IMR-90 (cell line): ENCODE measurements around the genes C1orf94 and GJB3.

GRCh38 chr1:33276187-33276765 lies 20.0 kb downstream of the ZNF362 start:
- RRBS = 87% methylated on average over 23 of the region's 49 CpGs
CAGE:
- cytosol, long polyA plus RNA = no peak
- long polyA plus RNA = no peak
- nucleus, long polyA plus RNA = no peak

DNA sequence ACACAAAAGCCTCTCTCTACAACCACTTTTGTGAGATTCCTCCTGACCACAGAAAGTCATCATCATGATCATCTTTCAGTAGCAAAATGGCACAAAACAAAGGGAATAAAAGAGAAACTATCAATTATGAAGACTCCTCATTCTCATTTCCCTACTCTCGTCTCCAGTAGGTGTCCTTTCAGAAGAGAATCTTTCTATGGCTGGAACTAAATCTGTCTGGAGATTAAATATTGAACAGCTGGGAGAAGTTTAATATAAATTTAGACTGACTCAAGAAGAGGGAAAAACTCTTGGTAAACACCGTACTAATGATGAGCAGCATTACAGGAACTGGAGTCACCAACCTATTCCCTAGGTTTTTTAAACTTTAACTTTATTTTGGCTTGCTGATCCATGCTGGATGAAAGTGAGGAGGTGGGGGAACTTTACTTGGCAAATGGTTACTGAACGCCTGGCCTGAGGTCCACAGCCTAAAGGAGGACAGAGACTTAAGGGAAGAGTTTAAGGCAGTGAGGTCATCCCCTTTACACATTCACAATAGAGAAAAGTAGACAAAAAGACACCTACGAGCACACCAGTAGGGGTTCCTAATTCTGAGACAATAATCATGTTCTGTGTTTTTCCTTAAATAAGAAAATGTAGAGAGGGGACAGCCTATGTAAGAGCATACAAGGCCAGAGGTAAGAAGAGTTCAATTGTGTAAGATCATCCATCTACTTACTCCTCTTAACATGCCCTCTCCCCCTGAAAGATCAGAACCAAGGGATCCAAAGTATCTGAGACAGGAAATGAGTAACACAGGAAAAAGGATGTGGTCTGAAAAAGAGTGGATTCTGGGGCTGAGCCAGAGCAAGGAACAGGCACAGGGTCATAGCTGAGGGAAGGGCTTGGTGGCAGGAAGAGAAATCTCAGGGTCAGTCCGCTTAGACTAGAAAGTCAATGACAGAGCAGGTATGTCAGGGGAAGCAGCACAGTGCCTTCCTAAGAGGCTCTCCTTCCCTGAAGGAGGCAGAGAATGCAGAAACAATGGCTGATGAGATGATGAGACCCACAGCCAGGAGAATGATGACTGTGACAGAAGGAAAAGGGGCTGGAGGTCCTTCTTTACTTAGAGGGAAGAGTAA lies 25.8 kb upstream of the A3GALT2 start:
- RRBS = no CpG with 5 or more reads among the region's 5 CpGs
CAGE:
- cytosol, long polyA plus RNA = no peak
- long polyA plus RNA = no peak
- nucleus, long polyA plus RNA = start-site peak on the plus strand centred at position 907 of the sequence, 88 bp wide, 18 and 18 reads in 2 replicates

DNA sequence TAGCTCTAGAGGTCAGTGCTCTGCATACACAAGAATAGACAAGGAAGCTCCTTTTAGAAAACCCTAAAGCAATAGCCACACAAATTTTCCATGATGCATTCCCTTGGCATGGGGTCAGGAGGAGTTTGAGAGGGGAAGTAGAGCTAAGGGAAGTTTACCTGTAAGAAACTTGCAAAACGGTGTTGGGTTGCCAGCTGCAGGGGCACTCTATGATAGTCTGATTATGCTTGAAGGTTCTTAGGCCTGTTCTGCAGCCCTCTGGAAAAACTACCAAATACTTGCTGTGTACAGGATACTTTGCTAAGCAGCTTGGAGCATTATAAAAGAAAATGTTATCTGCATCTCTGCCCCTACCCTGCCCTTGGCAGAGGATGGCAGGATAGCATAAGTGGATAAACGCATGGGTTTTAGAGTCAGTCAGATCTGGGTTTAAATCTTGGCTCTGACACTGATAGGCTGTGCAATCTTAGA lies 39.1 kb upstream of the A3GALT2 start:
- RRBS = no CpG with 5 or more reads among the region's 2 CpGs
CAGE:
- cytosol, long polyA plus RNA = no peak
- long polyA plus RNA = no peak
- nucleus, long polyA plus RNA = no peak

- RRBS = no CpG with 5 or more reads among the region's 2 CpGs
CAGE:
- cytosol, long polyA plus RNA = no peak
- long polyA plus RNA = no peak
- nucleus, long polyA plus RNA = no peak
These were observed 43.7 kb upstream of the A3GALT2 start for GRCh38 chr1:33364651-33364996.

DNA sequence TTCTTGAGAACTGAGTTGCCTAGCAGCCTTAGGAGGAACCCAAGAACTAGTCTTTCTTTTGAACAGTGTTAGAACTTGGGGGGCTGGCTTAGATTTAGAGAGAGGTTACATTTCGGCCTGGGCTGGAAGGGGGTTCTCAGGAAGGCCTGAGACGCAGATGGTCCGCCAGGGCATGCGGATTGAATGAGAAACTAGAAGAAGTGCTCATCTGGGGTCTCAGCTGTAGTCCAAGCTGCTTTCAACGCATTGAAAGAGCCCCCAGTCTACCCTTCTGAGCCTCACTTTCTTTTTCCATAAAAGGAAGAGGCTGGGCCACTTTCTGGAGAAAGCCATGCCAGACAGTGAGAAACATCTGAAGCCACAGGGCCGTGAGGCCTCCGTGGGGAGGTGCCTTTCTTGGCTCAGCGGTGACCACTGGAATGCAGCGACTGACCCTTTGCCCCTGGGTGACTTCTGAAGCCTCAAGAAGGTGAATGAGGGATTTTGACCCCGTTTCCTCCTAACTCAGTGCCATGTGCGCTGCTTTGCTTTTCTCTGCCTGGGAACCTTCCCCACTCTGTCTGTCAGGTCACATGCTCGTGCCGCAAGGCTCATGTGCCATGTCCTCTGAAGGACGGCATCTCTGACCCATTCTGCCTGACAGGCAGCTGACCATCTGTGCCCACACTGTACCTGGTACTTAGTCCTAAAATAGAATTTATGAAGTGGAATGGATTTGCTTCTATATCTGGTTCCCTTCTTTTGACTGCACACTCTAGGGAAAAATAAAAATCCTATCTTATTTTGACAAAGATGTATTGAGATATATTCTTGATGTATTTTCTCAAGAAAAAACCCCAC lies 44.6 kb upstream of the A3GALT2 start:
- RRBS = no CpG with 5 or more reads among the region's 14 CpGs
CAGE:
- cytosol, long polyA plus RNA = no peak
- long polyA plus RNA = no peak
- nucleus, long polyA plus RNA = no peak

DNA sequence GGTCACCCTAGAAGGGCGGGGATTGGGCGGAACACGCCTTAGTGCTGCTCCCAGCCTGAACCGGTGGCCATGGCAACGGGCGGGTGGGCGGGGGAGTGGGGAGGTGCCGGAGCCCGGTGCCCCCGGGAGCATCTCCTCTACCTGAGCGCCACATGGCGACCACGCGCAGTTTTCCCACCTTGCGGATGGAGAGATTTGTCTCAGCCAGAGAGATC lies 175 bp upstream of the PHC2 start:
- RRBS = 1% methylated on average over 4 of the region's 15 CpGs
CAGE:
- cytosol, long polyA plus RNA = no peak
- long polyA plus RNA = no peak
- nucleus, long polyA plus RNA = no peak

GRCh38 chr1:33433392-33434090 lies 2.6 kb upstream of the PHC2 start:
- RRBS = no CpG with 5 or more reads among the region's 3 CpGs
CAGE:
- cytosol, long polyA plus RNA = no peak
- long polyA plus RNA = no peak
- nucleus, long polyA plus RNA = no peak

- RRBS = 98% methylated on average over 5 of the region's 11 CpGs
CAGE:
- cytosol, long polyA plus RNA = no peak
- long polyA plus RNA = no peak
- nucleus, long polyA plus RNA = no peak
These were observed 20.8 kb downstream of the ZSCAN20 start for GRCh38 chr1:33493134-33493750.

GRCh38 chr1:34176554-34177083 lies at the start of gene C1orf94:
Gene C1orf94, plus strand, starts transcription at chr1:34176907.
- RRBS = 13% methylated on average over 9 of the region's 41 CpGs
CAGE:
- cytosol, long polyA plus RNA = no peak
- long polyA plus RNA = no peak
- nucleus, long polyA plus RNA = no peak

DNA sequence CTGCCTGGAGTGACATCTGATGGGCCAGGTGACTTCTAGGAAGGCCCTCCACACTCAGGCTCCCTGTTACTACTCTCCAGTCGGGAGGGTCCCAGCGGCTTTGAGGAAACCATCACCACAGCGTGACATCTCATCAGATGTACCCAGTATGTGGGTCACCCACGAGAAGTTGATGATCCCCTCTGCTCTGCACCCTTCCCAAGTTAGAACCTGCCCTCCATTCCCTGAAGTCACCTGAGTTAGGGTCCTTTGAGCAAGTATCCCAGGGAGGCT lies 201.5 kb downstream of the C1orf94 start:
- RRBS = no CpG with 5 or more reads among the region's 4 CpGs
CAGE:
- cytosol, long polyA plus RNA = no peak
- long polyA plus RNA = no peak
- nucleus, long polyA plus RNA = no peak

DNA sequence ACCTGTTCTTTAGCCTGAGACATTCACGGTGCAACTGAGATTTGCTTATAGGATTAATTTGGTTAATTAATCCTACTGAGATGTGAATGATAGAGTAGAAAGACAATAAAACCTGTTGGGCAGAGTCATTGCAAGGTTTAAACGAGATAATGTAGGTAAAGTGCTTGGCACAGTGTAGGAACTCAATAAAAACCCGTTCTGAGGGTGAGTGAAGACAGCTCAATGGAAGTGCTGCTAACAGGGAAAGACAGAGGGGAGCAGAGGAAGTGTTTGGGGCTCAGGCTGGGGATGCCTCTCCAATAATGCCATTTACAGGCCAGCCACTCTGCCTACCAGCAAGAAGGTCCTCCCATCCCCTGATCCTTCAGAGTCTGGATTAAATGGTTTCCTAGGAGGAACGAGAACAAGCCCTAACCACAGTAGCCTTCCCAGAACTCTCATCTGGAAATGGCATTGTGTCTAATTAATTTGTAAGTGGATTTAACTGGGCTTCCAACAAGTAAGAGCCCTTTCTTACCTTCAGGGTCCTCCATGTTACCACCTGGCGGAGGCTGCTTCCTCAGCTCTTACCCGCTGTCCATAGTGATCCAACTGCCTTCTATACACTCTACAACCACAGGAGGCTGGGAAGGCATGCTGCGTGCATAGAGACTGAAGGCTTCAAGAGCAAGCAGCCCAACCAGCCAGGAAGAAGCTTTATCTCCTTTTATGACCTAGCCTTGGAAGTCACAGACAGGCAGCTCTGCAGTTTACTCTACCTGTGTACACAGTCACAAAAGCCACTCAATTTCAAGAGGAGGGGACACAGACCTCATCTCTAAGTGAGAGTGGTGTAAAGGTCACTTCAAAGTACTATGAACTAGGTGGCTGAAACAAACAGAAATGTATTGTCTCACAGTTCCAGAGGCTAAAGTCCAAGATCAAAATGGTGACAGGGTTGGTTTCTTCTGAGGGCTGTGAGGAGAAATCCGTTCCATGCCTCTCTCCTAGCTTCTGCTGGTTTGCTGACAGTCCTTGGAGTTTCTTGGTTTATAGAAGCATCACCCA lies 69.9 kb upstream of the GJB5 start:
- RRBS = no CpG with 5 or more reads among the region's 8 CpGs
CAGE:
- cytosol, long polyA plus RNA = no peak
- long polyA plus RNA = no peak
- nucleus, long polyA plus RNA = no peak

- RRBS = 2% methylated on average over 5 of the region's 15 CpGs
CAGE:
- cytosol, long polyA plus RNA = no peak
- long polyA plus RNA = no peak
- nucleus, long polyA plus RNA = no peak
These were observed 12.1 kb upstream of the GJB5 start for GRCh38 chr1:34742680-34743156.

- RRBS = 3% methylated on average over 17 of the region's 74 CpGs
CAGE:
- cytosol, long polyA plus RNA = no peak
- long polyA plus RNA = no peak
- nucleus, long polyA plus RNA = no peak
These were observed at the start of gene GJB3 for GRCh38 chr1:34781030-34781994. Gene GJB3, plus strand, starts transcription at chr1:34781214.

- RRBS = no CpG with 5 or more reads among the region's 7 CpGs
CAGE:
- cytosol, long polyA plus RNA = no peak
- long polyA plus RNA = no peak
- nucleus, long polyA plus RNA = no peak
These were observed 8.1 kb downstream of the SMIM12 start for GRCh38 chr1:34851445-34851809.

DNA sequence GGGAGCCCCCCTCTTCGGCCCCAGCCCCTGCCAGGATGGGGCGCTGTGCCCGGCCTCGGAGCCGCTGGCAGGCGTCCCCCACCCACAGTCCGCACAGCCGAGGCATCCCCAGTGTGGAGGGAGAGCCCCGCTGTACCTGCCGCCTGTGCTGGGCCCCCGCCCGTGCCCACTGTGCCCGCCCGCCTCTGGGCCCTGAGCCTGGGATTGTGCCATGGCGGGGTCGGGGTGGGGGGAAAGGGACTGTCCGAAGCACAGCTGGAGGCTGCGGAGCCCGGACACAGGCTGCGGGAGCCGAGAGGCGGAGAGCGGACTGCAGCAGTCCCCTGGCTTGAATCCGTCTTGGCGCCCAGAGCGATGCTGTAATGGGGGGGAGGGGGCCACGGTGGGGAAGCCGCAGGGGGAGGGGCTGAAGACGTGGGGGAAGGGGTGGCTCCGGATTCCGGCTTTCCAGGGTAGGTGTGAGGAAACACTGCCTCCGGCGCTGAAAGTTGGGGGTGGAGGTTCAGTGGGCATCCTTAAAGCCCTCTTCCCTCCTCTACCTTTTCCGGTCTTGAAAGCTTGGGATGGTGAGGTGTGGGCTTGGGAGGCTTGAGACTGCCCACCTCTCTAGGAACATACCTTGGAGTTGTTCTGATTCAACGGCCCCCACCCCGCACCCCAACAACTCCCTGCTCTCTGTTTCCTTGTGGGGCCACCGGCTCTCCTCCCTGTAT lies 870 bp upstream of the DLGAP3 start:
- RRBS = 4% methylated on average over 5 of the region's 37 CpGs
CAGE:
- cytosol, long polyA plus RNA = no peak
- long polyA plus RNA = no peak
- nucleus, long polyA plus RNA = no peak

DNA sequence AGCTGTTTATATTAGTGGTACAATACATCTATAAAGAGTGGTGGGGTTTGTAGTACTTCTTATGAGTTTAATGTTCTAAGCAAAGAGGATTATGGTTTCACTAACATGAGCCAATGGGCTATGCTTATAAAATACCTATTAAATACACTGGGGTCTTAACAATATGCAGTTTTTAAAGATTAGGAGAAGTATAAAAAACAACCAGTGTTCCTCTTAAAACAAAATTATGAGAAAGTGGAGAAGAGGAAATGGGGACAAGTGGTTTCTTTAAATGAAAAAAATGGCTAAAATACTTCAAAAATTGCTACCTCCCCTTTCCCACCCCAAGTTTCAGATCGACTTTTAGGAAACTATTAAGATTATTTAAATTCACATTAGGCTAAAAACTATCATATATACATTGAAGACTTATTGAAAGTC lies 11.5 kb downstream of the SFPQ start:
- RRBS = no CpG with 5 or more reads among the region's 1 CpG
CAGE:
- cytosol, long polyA plus RNA = no peak
- long polyA plus RNA = no peak
- nucleus, long polyA plus RNA = no peak

GRCh38 chr1:35453372-35454033 lies 103.7 kb downstream of the KIAA0319L start:
- RRBS = no CpG with 5 or more reads among the region's 2 CpGs
CAGE:
- cytosol, long polyA plus RNA = no peak
- long polyA plus RNA = no peak
- nucleus, long polyA plus RNA = no peak

- RRBS = 5% methylated on average over 21 of the region's 75 CpGs
CAGE:
- cytosol, long polyA plus RNA = no peak
- long polyA plus RNA = no peak
- nucleus, long polyA plus RNA = no peak
These were observed 10.8 kb downstream of the C1orf216 start for GRCh38 chr1:35707660-35708449.

- RRBS = no CpG with 5 or more reads among the region's 5 CpGs
CAGE:
- cytosol, long polyA plus RNA = no peak
- long polyA plus RNA = no peak
- nucleus, long polyA plus RNA = no peak
These were observed 31.2 kb upstream of the AGO1 start for GRCh38 chr1:35851545-35852556.

DNA sequence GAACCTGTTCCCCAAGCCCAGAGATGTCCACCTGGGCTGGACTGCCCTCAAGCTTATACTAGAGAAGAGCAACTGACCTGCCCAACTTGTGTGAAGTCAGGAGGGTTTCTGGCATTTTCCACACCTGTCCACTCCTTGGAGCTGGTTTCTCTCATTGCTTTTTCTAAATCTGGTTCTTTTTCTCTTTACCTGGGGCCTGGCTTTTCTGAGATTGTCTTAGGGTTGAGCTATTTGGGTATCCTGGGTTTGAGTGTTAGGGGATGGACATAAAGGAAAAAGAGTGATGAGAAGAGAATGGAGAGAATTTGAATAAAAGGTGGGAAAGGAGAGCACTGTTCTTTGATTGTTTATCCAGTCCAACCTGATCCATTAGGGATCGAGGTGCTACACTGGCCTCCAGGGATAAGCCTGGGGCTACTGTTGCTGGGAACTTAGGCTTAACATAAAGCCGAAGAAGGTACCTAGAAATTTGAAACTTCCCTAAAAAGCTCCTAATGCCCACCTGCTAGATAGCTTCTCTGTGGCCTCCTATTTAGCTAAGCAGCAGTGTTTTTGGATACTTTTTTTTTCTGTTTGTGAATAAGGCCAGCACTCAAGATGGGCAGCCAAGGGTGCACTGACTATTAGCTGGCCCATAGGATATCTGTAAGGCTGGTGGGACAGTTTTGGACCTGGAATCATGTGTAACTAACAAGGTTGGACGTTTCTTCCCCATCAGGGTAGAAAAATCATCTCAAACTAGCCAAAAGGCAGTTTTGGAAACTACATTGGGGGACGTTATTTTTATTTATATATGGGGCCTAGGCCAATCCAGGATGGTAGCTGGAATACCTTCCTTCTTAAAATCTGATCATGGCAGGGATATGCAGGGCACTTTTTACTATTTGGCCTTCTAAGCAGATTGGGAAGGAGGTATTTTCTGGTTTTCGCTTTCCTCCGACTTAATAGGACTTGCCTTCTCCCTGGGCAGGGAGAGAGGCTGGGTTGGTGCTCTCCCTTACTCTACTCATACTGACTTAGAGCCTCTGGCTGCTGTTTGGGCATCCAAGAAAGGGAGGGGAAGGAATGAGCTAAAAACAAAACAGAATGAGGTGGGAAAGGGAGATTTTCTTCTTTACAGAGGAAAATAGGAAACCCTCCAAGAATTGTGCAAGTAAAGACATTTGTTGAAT lies 7.8 kb upstream of the AGO3 start:
- RRBS = no CpG with 5 or more reads among the region's 6 CpGs
CAGE:
- cytosol, long polyA plus RNA = start-site peak on the plus strand centred at position 261 of the sequence, 137 bp wide, 18 and 20 reads in 2 replicates
- long polyA plus RNA = no peak
- nucleus, long polyA plus RNA = no peak